Parietal lobe (tissue), 2 donors: ENCODE measurements around the genes FAM98C, MAP4K1, LGALS4 and SYCN.

DNA sequence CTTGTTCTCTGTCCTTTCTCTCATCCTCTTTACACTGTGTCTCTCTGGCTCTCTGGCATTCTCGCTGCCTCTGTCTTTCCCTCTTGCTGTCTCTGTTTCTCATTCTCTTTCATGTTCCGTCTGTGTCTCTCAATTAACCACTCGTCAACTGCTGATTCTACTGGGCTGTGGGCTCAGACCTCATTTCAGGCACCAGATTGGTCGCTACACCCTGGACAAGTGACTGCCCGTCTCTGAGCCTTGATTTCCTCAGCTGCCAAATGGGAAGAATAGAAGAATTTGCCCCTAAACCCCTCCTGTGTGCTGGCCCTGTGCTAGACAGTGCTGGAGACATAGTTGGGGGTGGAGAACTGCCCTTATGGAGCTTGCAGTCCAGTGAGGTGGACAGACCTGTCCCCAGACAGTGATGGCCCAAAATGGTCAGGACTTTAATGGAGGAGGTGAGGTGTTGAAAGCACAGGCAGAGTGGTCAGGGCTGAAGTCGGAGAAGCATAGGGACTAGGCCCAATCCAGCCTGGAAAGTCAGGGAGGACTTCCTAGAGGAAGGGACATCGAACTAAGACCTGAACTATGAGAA lies 7.9 kb upstream of the CATSPERG start:
- RAMPAGE, long total RNA: no peak

GRCh38 chr19:38361432-38362216 lies 12.7 kb upstream of the PSMD8 start:
- RAMPAGE, long total RNA: no peak

DNA sequence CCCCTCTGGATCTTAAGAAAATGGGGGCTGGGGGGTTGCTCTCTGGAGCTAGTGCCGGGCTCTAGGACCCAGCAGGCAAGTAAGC lies 126 bp upstream of the SPRED3 start:
- RAMPAGE, long total RNA: no peak

GRCh38 chr19:38395642-38395893 lies 7.1 kb downstream of the SPRED3 start:
- RAMPAGE, long total RNA: no peak

DNA sequence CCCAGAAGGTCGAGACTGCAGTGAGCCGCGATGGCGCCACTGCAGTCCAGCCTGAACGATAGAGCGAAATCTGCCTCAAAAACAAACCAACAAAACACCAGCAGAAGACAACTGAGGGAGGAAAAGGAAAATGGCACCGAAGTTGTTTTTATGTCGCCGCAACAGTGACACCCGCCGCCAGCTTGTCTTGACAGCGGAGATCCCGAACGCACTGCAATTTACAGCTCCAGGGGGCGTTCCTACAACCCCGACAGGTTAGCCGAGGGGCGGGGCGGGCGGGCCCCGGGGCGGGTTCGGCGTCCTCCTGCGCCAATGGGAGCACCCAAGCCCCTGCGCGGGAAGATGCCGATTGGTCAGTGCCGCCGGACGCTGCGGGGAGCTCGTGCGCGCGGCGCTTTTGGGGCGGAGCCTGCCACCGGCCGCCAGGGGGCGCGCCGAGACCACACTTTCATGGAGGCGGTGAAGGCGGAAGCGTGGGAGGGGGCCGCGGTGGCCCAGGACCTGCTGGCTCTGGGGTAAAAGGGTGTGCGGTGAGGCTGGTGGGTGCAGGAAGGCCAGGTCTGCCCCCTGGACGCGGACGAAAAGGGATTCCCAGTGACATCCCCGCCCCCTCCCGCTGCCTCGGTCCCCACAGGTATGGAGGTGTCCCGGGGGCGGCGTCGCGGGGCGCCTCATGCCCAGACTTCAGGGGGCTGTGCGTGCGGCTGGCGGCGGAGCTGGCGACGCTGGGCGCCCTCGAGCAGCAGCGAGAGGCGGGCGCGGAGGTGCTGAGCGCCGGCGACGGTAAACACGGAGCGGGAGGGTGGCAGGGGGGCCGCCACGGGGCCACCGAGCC lies at the start of gene FAM98C:
Gene FAM98C, plus strand, starts transcription at position 390 of the 835 bp plus-strand sequence.
- RAMPAGE, long total RNA: no peak

- RAMPAGE, long total RNA: no peak
These were observed 8.2 kb downstream of the RASGRP4 start for GRCh38 chr19:38417510-38418429.

DNA sequence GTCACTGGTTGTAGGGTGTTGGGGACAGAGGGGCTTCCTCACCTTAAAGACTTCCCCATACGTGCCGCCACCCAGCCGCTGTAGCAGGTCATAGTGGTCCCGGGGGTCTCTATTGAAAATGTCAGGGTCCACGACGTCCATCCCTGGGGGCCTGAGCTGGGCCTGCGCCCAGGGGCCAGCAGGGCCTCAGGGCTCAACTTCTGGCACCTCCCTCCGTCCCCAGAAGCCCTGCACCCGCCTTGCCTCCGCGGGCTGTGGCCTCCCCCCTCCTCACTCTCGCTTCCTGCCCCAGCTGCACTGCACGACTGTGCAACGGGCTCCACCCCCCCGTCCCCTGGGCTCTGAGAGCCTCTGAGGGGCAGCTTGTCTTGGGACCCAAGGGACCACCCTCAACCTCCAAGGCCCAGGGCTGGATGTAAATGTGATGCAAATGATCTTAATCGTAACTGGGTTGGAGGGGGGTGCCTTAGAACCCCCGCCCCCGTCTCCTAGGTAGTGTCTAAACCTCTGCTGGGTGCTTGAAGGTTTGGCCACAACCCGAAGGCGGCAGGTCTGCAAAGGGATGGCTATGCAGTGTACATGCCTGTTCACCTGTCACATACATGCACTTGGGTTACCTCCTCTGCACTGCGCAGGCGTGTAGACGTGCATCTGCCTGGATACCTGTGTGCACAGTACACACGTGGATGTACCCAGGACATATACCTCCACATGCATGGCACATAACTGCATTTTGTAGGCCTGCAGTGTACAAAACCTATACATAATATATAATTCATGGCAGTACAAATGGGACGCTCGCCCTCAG lies at the start of gene MAP4K1:
Gene MAP4K1, minus strand, starts transcription at position 199 of the 808 bp plus-strand sequence.
- RAMPAGE, long total RNA: no peak

DNA sequence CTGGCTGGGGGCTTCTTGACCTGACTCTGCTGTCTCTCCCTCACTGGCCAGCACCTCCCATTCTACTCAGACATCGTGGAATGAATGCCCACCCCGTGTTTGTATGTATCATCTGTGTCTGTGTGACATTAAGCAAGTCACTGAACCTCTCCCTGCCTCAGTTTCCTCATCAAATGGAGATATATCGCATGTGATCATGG lies 47.0 kb downstream of the ACTN4 start:
- RAMPAGE, long total RNA: no peak

GRCh38 chr19:38695851-38697057 lies 48.0 kb downstream of the CAPN12 start:
- RAMPAGE, long total RNA: no peak

GRCh38 chr19:38723462-38723826 lies 20.8 kb downstream of the CAPN12 start:
- RAMPAGE, long total RNA: no peak

DNA sequence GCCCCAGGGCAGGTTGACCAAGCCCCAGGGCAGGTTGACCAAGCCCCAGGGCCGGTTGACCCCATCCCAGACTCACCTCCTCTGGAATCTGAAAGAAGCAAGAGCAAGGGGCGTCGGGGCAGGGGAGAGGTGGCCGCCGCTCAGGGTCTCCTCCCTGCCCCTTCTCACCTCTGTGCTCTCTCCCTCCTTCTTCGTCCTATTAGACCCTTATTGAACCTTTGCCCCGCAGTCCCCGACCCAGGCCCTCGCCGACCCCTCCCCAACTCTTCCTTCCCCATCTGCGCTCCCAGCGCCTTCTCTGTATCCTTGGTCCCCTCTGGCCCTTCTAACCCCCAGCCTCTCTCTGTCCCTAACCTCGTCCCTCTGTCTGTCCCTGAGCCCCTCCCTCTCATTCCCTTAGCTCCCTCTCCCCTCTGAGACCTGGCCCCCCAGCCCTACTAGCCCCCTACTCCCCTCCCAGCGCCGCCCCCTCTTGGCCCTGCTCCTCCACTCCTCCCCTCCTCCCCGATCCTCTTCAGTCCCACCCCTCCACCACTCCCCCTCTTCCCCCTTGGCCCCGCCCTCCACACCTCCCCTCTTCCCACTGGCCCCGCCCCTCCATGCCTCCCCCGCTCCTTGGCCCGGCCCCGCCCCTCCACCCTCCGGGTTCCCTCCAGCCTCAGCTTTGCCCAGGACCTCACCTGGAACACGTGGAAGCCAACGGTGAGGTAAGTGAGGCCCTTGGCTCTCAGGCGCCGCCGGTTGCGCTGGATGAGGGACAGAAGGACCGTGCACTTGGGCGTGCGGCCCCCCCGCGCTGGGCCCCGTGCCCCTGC lies 7.6 kb downstream of the CAPN12 start:
- RAMPAGE, long total RNA: no peak

- RAMPAGE, long total RNA: no peak
These were observed at the start of gene LGALS4 for GRCh38 chr19:38812656-38813438. Gene LGALS4, minus strand, starts transcription at chr19:38812945.

- RAMPAGE, long total RNA: no peak
These were observed 5.8 kb downstream of the SIRT2 start for GRCh38 chr19:38893225-38894356.

DNA sequence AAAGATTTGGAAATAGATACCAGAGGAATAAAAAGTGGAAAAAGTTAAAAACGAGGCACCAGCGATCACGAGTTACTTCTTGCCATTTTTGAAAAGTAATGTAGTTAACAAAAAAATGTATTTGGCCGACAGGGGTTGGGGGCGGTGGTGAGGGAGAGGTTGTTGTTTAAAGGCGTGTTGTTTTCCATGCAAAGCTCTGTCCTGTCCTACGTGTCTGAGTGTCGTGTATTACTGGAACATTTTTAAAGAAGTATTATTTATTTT lies 932 bp downstream of the FBXO17 start:
- RAMPAGE, long total RNA: no peak

DNA sequence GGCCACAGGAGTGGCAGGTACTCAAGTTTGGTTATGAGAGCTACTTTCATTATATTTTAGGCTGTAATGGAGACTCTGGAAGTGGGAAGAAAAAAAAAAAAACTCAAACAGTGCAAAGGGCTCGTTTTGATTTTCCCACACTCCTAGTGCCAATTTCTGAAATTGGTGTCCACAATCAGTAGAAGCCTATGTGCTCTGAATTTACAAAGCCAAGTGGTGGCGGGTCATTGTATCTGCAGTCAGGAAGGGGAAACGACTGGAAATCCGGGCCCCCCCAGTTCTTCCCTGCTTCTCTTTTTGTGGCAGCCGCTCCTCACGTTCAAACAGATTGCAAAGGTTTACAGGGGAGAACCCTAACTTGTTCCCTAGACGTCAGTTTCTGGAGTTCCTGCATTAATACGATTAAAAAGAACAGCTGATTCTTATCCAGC lies 923 bp upstream of the ACP7 start:
- RAMPAGE, long total RNA: no peak

DNA sequence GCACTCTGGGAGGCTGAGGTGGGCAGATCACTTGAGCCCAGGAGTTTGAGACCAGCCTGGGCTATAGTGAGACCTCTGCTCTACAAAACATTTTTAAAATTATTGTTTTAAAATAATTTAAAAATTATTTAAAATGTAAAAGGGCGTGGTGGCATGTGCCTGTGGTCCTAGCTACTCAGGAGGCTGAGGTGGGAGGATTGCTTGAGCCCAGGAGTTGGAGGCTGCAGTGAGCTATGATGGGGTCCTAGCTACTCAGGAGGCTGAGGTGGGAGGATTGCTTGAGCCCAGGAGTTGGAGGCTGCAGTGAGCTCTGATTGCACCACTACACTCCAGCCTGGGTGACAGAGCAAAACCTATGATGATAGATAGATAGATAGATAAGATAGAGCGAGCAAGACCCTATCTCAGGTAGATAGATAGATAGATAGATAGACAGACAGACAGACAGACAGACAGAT lies 18.1 kb downstream of the PAK4 start:
- RAMPAGE, long total RNA: no peak

GRCh38 chr19:39198022-39198376 lies 1.2 kb downstream of the NCCRP1 start:
- RAMPAGE, long total RNA: no peak

DNA sequence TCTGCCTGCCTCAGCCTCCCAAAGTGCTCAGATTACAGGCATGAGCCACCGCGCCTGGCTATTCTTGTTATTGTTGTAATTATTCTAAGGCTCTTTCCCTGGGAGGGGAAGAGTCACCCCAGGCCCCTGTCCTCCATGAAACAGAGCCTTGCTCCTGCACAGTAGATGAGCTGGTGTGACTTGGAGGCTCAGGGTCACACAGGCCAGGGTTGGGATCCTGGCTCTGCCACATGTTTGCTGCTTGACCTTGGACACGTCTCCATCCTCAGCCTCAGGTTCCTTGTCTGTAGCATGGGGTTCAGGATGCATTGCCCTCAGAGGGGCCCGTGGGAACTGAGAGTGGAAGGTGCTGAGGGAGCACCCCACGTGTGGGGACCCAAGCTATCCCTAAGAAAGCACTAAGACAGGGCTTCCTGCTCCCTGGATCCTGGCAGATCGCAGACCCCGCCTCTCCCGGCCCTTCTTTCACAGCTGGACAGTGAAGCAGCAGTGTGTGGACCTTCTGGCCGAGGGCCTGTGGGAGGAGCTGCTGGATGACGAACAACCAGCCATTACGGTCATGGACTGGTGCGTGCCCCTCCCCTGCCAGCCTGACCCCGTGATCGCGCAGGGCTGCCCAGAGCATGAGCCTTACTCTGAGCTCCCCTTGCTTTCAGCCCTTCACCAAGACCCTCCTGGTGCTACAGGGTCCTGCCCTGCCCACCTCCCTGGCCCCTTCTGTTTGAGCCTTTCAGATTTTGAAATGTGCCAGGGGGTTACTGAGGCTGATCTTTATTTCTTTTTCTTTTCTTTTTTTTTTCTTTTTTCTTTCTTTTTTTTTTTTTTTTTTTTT lies 2.2 kb downstream of the NCCRP1 start:
- RAMPAGE, long total RNA: no peak

GRCh38 chr19:39200109-39200956 lies 3.6 kb downstream of the NCCRP1 start:
- RAMPAGE, long total RNA: no peak

DNA sequence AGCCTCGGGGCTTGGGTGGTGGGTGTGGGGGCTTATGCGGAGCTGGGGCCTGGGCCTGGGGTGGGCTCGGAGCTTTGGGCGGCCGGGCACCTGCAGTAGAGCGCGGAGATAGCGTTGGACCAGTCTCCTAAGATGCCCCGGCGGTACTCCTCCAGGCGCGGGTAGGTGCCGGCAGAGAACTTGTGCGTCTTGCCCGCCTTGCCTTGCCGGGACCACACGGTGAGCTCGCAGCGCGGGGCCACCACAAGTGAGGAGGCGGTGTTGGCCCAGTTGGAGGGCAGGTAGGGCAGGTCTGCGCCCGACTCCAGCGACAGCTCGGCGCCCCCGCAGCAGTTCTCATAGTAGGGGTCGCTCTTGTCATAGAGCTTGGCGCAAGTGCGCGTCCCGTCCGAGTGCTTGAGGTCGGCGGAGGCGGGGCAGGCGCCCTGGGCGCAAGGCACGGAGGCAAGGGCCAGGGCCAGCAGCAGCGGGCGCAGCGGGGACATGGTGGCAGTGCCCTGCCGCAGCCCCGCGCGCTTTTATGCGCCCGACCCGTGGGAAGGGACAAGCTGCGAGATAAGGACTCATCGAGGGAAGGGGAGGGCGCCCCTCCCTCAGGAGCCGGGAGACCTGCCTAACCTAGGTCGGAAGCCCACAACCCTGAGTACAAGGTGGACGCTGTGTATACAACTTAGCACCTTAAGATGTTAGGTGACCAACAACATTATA lies at the start of gene SYCN:
Gene SYCN, minus strand, starts transcription at position 494 of the 708 bp plus-strand sequence.
- RAMPAGE, long total RNA: no peak